K562 (cell line): ENCODE data around the gene SPRED3.

DNA sequence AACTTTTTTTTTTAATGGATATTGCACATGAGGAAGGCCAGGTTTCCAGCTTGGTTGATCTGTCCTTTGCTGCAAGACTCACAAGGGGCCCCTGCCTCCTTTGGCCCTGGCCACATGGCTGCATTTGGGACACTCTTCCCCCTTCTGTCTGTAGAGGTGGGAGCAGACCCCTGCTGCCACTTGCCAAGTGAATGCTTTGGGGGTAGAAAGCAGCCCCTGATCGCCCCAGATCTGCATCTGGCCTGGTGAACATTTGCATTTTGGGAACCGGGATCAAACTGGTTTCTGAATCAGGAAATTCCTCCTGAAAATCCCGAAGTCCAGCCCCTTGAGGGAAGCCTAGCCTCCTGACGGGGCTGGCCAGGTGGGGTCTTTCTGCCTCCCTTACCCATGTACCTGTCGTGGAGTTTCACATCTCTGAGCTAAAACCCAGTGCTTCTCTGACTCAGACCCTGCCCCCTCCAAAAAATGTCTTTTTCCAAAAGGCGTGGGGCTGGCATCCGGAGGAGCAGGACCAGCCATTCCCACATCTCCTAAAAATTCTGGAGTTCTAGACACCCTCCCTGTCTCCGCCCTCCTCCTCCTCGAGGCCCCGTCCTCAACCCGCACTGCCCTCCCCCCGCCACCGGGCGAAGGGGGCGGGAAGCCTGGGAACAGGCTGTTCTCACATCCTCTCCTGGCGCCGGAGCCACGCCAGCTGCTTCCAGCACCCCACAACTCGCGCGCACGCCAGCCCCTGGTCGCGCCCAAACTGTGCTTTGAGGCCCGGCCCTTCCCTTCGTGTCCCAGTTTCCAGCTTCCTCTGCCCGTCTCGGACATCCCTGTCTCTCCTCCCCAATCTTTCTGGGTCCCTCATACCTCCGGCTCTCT is 14.7 kb downstream of the DPF1 start:
- RAMPAGE, long total RNA = no peak
- RRBS = 51% methylated on average over 11 of the region's 29 CpGs
PRO-cap:
- standard = no peak
- CoPRO, capped RNA only, 2 experiments = no peak in any of the 2 experiments
- CoPRO, capped and uncapped RNA, 2 experiments = no peak in any of the 2 experiments
- CoPRO, uncapped RNA only, 2 experiments = no peak in any of the 2 experiments
CAGE:
- cytosol, long polyA plus RNA = no peak
- long polyA plus RNA = no peak
- nucleolus, long total RNA = no peak
- nucleus, long polyA plus RNA = no peak

DNA sequence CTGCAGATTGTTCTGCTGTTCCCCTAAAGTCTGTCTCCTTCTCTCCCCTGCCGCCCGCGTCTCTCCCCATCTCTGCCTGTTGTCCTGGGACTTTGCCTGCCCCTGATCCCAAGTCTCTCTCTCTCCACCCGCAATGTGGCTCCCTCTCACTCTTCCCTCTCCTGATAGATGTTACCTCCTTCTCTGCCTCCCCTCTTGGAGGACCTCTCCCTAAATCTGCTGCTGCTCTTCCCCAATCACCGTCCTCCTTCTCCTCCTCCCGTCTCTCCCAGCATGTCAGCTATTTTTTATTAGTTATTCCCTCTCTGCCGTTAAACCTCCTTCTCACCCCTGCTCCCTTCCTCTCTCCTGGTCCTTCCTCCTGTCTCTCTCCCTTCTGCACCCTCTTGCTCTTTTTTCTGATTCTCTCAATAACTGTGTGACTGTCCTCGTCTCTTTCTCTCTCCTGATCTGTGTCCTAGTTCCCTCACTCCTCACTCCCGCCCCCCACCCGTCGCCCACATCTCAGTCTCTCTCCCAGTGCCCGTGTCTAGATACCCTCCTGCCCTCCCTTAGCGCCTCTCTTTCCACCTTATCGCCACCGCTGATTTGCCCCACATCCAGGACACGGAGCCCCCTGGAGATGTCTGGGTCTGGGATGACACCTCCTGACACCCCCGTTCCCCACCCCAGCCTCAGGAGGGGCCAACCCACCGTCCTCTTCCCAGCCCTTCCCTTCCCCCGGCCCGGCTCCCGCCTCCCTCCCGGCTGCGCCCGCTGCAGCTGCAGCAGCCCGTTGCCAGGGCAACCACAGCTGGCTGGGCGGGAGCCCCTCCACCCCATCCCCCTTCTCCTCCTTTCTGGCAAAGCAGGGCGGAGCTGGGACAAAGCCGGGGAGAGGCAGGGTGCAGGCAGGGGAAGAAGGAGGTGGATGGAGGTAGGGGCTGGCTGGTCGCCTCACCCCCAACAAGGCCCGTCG is 13.7 kb downstream of the DPF1 start:
- RAMPAGE, long total RNA = no peak
- RRBS = 14% methylated on average over 4 of the region's 31 CpGs
PRO-cap:
- standard = no peak
- CoPRO, capped RNA only, 2 experiments = no peak in any of the 2 experiments
- CoPRO, capped and uncapped RNA, 2 experiments = no peak in any of the 2 experiments
- CoPRO, uncapped RNA only, 2 experiments = no peak in any of the 2 experiments
CAGE:
- cytosol, long polyA plus RNA = no peak
- long polyA plus RNA = no peak
- nucleolus, long total RNA = no peak
- nucleus, long polyA plus RNA = no peak

GRCh38 chr19:38211591-38212322 is 12.3 kb downstream of the DPF1 start:
- RAMPAGE, long total RNA = no peak
- RRBS = 50% methylated on average over 4 of the region's 28 CpGs
PRO-cap:
- standard = no peak
- CoPRO, capped RNA only, 2 experiments = no peak in any of the 2 experiments
- CoPRO, capped and uncapped RNA, 2 experiments = no peak in any of the 2 experiments
- CoPRO, uncapped RNA only, 2 experiments = no peak in any of the 2 experiments
CAGE:
- cytosol, long polyA plus RNA = no peak
- long polyA plus RNA = no peak
- nucleolus, long total RNA = no peak
- nucleus, long polyA plus RNA = no peak

DNA sequence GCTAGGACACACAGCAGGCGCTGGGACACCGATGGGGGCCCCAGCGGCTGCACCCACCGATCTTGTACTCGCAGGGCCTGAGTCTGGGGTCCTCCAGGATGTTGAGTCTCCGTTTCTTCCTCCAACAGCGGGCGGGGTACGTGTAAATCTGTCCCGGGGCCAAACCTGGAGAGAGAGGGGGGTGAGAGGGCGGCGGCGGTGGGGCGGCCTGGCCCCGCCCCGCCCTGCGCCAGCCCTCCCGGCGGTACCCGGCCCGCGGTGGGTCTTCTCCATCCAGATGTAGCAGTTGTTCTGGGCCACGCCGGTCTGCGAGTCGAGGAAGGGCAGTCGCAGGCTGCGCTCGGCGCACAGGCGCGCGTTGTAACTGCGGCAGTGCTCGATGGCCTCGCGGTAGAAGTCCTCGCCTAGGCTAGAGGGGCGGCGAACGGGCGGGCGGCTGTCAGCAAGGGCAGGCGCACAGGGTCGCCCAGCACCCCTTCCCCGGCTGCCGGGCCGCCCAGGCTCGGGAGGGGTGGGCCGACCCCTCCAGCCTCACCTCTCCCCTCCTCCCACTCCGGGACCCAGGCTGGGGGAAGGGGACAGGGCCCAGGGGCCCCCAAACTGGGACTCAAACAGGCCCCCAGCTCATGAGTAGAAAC is 1.6 kb downstream of the DPF1 start:
- RAMPAGE, long total RNA = no peak
- RRBS = 77% methylated on average over 15 of the region's 51 CpGs
PRO-cap:
- standard = no peak
- CoPRO, capped RNA only, 2 experiments = no peak in any of the 2 experiments
- CoPRO, capped and uncapped RNA, 2 experiments = no peak in any of the 2 experiments
- CoPRO, uncapped RNA only, 2 experiments = no peak in any of the 2 experiments
CAGE:
- cytosol, long polyA plus RNA = no peak
- long polyA plus RNA = no peak
- nucleolus, long total RNA = no peak
- nucleus, long polyA plus RNA = no peak

DNA sequence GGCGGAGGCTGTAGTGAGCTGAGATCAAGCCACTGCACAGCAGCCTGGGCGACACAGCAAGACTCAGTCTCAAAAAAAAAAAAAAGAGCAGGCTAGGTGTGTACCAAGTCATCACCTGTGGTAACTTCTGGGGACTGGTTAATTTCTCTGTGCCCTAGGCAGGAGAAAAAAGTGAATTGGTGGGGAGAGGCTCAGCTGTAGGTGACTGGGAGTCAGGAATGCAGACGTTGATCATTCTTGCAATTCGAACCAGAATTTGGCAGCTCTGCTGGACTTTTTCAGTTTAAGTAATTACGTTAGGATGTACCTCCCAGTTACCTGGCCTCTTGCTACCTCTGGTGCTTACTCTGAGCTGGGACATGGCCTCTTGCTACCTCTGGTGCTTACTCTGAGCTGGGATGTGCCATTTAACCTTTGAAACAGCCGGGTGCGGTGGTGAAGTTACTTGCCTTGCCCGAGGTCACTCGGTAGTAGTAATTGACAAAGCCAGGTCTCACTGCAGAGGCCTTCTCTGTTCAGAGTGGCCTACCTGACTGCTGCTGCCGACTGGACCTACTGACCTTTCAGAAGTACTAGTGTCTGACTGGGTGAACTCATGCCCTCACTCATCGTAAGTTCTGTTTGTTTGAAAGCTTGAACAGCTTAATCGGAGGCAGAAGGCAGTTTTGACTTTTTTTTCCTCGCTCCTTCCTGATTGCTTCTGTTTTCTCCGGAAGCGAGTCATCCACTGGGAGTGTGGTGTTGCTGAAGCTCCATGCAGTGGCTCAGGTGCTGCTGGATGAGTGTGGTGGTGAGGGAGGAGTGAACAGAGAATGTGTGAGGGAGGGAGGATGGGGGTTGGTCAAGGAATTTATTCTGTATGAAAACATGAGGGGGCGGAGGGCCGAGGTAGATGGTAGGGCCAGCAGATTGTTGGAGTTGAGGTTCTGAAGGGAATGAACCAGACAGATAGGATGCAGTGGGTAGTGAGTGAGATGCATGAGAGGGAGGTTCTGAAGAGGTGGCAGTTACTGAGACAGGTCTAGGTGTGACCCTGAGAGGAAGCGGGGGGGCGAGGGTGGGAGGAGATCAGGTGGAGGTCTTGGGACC is 2.6 kb downstream of the SPINT2 start:
- RAMPAGE, long total RNA = no peak
- RRBS = no CpG with 5 or more reads among the region's 19 CpGs
PRO-cap:
- standard = bidirectional peak, plus-strand start at position 868 of the sequence, minus-strand start at position 729 of the sequence
- CoPRO, capped RNA only, 2 experiments = no peak in any of the 2 experiments
- CoPRO, capped and uncapped RNA, 2 experiments = no peak in any of the 2 experiments
- CoPRO, uncapped RNA only, 2 experiments = no peak in any of the 2 experiments
CAGE:
- cytosol, long polyA plus RNA = no peak
- long polyA plus RNA = no peak
- nucleolus, long total RNA = no peak
- nucleus, long polyA plus RNA = no peak

GRCh38 chr19:38267694-38268532 is 3.5 kb downstream of the SPINT2 start:
- RAMPAGE, long total RNA = no peak
- RRBS = no CpG with 5 or more reads among the region's 13 CpGs
PRO-cap:
- standard = no peak
- CoPRO, capped RNA only, 2 experiments = no peak in any of the 2 experiments
- CoPRO, capped and uncapped RNA, 2 experiments = no peak in any of the 2 experiments
- CoPRO, uncapped RNA only, 2 experiments = no peak in any of the 2 experiments
CAGE:
- cytosol, long polyA plus RNA = no peak
- long polyA plus RNA = no peak
- nucleolus, long total RNA = no peak
- nucleus, long polyA plus RNA = no peak

- RAMPAGE, long total RNA = no peak
- RRBS = no CpG with 5 or more reads among the region's 7 CpGs
PRO-cap:
- standard = no peak
- CoPRO, capped RNA only, 2 experiments = no peak in any of the 2 experiments
- CoPRO, capped and uncapped RNA, 2 experiments = no peak in any of the 2 experiments
- CoPRO, uncapped RNA only, 2 experiments = no peak in any of the 2 experiments
CAGE:
- cytosol, long polyA plus RNA = no peak
- long polyA plus RNA = no peak
- nucleolus, long total RNA = no peak
- nucleus, long polyA plus RNA = no peak
Observed at GRCh38 chr19:38274803-38275181, 10.4 kb downstream of the SPINT2 start.

DNA sequence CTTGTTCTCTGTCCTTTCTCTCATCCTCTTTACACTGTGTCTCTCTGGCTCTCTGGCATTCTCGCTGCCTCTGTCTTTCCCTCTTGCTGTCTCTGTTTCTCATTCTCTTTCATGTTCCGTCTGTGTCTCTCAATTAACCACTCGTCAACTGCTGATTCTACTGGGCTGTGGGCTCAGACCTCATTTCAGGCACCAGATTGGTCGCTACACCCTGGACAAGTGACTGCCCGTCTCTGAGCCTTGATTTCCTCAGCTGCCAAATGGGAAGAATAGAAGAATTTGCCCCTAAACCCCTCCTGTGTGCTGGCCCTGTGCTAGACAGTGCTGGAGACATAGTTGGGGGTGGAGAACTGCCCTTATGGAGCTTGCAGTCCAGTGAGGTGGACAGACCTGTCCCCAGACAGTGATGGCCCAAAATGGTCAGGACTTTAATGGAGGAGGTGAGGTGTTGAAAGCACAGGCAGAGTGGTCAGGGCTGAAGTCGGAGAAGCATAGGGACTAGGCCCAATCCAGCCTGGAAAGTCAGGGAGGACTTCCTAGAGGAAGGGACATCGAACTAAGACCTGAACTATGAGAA is 7.9 kb upstream of the CATSPERG start:
- RAMPAGE, long total RNA = no peak
- RRBS = no CpG with 5 or more reads among the region's 7 CpGs
PRO-cap:
- standard = no peak
- CoPRO, capped RNA only, 2 experiments = no peak in any of the 2 experiments
- CoPRO, capped and uncapped RNA, 2 experiments = no peak in any of the 2 experiments
- CoPRO, uncapped RNA only, 2 experiments = no peak in any of the 2 experiments
CAGE:
- cytosol, long polyA plus RNA = no peak
- long polyA plus RNA = no peak
- nucleolus, long total RNA = no peak
- nucleus, long polyA plus RNA = no peak

- RAMPAGE, long total RNA = no peak
- RRBS = no CpG with 5 or more reads among the region's 5 CpGs
PRO-cap:
- standard = no peak
- CoPRO, capped RNA only, 2 experiments = no peak in any of the 2 experiments
- CoPRO, capped and uncapped RNA, 2 experiments = no peak in any of the 2 experiments
- CoPRO, uncapped RNA only, 2 experiments = no peak in any of the 2 experiments
CAGE:
- cytosol, long polyA plus RNA = no peak
- long polyA plus RNA = no peak
- nucleolus, long total RNA = no peak
- nucleus, long polyA plus RNA = no peak
Observed at GRCh38 chr19:38328196-38329035, 7.2 kb upstream of the CATSPERG start.

DNA sequence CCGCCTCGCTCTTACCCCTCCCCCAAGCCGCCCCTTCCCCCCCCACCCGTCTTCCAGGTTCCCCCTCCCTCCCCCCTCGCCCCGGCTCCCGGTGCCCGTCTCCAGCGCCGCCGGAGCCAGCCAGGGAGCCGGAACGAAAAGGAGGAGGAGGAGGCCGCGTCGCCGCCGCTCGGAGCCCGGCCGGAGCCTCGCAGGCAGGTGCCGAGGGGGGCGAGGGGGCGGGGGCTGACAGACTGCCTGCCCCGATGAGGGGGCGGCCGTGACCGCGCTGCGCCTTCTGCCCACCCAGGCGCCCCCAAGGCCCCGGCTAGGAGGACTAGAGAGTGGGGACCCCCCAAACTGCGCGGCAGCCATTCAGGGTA is at the start of gene SPRED3:
SPRED3 (plus strand) TSS at position 84 of the 362 bp plus-strand sequence.
- RAMPAGE, long total RNA = no peak
- RRBS = 6% methylated on average over 9 of the region's 35 CpGs
PRO-cap:
- standard = no peak
- CoPRO, capped RNA only, 2 experiments = no peak in any of the 2 experiments
- CoPRO, capped and uncapped RNA, 2 experiments = no peak in any of the 2 experiments
- CoPRO, uncapped RNA only, 2 experiments = no peak in any of the 2 experiments
CAGE:
- cytosol, long polyA plus RNA = no peak
- long polyA plus RNA = no peak
- nucleolus, long total RNA = no peak
- nucleus, long polyA plus RNA = no peak

- RAMPAGE, long total RNA = no peak
- RRBS = no CpG with 5 or more reads among the region's 19 CpGs
PRO-cap:
- standard = no peak
- CoPRO, capped RNA only, 2 experiments = no peak in any of the 2 experiments
- CoPRO, capped and uncapped RNA, 2 experiments = no peak in any of the 2 experiments
- CoPRO, uncapped RNA only, 2 experiments = peak in 2 of 2 experiments; most common plus-strand start chr19:38631557 (in 2)
CAGE:
- cytosol, long polyA plus RNA = no peak
- long polyA plus RNA = no peak
- nucleolus, long total RNA = no peak
- nucleus, long polyA plus RNA = no peak
Observed at GRCh38 chr19:38631301-38632199, 12.6 kb downstream of the EIF3K start.

DNA sequence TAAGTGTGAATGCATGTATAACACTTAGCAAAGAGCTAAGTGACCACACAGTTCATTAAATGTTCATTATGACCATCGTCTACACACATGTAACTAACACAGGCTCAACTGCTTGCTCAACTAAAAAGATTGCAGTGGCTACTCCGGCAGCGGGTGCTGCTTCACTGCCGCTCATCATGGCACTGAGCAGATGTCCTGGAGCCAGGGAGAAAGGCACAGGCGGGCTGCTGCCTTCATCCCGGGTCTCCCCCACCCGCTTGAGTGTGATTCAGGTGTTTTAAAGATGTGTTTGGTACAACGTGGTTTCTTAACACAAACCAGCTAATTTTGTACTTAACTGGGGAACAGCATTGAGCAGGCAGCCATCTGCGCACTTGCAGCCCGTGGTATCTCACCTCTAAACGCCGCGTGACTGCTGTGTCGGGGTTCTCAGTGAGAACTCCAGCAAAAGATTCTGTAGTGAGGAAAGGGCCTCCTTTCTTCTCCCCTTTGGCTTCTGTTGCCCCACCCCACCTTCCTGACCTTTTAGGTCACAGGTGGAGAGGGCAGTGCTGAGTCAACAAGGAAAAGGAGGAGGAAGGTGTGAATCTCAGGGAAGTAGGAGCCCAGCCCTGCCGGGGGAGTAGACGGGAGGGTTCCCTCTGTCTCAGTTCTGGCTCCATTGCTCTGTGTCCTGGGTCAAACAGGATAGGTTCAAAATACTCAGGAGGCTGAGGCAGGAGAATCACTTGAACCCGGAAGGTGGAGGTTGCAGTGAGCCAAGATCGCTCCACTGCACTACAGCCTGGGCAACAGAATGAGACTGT is 11.6 kb upstream of the ACTN4 start:
- RAMPAGE, long total RNA = no peak
- RRBS = 92% methylated on average over 5 of the region's 18 CpGs
PRO-cap:
- standard = no peak
- CoPRO, capped RNA only, 2 experiments = no peak in any of the 2 experiments
- CoPRO, capped and uncapped RNA, 2 experiments = peak in 1 of 2 experiments; most common plus-strand start position 401 of the sequence (in 1)
- CoPRO, uncapped RNA only, 2 experiments = peak in 2 of 2 experiments; most common plus-strand start position 119 of the sequence (in 1)
CAGE:
- cytosol, long polyA plus RNA = no peak
- long polyA plus RNA = no peak
- nucleolus, long total RNA = no peak
- nucleus, long polyA plus RNA = no peak

DNA sequence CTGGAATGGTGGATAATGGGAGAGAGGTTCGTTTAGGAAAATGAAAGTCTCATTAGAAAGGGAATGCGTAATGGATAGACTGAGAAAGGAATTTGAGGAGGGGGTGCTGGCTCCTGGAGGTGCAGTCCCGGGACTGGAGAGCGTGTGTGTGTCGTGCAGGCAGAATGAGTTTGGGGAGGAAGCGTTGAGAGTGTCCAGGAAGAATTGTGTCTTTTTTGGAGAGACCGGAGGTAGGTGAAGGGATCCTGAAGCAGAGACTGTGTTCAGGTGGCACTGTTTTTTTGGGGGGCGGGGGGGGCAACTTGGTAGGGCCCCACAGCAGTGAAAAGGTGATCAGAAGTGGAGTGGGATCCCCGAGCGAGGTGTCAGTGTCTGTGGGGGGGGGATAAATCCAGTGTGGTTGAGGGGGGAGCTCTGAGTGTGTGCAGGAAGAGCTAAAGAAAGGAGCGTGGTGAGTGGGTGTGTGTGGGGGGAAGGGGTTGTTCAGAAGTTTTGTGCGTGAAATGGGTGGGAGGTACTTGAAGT is 1.5 kb downstream of the ACTN4 start:
- RAMPAGE, long total RNA = no peak
- RRBS = 0% methylated on average over 3 of the region's 12 CpGs
PRO-cap:
- standard = no peak
- CoPRO, capped RNA only, 2 experiments = no peak in any of the 2 experiments
- CoPRO, capped and uncapped RNA, 2 experiments = no peak in any of the 2 experiments
- CoPRO, uncapped RNA only, 2 experiments = no peak in any of the 2 experiments
CAGE:
- cytosol, long polyA plus RNA = no peak
- long polyA plus RNA = no peak
- nucleolus, long total RNA = no peak
- nucleus, long polyA plus RNA = no peak

DNA sequence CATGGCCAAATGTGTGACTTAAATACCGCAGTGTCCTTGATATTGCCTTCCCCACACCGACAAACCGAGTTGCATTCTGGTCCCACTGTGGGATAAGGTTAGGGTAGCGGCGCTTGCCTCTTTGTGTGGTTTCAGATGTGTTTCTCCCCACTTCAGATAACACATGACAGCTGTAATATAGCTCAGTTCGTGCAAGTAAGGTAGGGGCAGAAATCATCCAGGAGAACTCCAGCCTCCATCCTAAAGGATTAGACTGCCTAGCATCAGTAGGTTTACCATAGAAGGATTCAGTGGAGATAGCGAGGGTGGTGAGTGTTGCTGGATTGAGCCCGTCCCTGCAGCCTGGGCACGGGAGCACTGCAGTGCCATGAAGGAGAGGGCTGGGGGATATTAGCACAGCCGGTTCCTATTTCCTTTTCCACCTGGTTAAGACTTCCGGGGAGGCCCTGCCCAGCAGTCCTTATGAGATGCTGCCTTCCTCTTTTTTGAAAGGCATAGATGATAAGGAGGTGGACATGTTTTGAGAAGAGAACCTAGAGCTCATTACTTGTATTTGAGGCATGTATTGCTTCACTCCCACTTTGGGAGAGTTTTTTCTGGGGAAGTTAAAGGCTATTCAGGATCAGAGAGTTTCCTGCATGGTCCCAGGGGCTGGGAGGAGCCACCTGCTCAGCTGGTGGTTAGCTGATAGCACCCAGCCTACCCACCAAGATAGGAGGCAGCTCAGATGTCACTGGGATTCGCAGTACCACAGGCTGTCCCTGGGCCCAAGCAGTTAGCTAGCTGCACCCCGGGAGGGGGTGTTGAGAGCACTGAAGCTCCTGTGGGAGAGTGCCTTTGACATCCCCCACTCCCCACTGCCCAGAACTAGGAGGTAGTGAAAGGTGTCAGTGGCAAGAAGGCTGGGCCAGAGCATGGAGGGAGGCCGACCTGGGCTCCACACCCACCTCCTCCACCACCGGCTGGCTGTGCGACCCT is 17.2 kb downstream of the ACTN4 start:
- RAMPAGE, long total RNA = no peak
- RRBS = no CpG with 5 or more reads among the region's 16 CpGs
PRO-cap:
- standard = no peak
- CoPRO, capped RNA only, 2 experiments = no peak in any of the 2 experiments
- CoPRO, capped and uncapped RNA, 2 experiments = no peak in any of the 2 experiments
- CoPRO, uncapped RNA only, 2 experiments = no peak in any of the 2 experiments
CAGE:
- cytosol, long polyA plus RNA = no peak
- long polyA plus RNA = no peak
- nucleolus, long total RNA = no peak
- nucleus, long polyA plus RNA = no peak

GRCh38 chr19:38695167-38695850 is 47.9 kb downstream of the ACTN4 start:
- RAMPAGE, long total RNA = no peak
- RRBS = no CpG with 5 or more reads among the region's 13 CpGs
PRO-cap:
- standard = no peak
- CoPRO, capped RNA only, 2 experiments = no peak in any of the 2 experiments
- CoPRO, capped and uncapped RNA, 2 experiments = no peak in any of the 2 experiments
- CoPRO, uncapped RNA only, 2 experiments = peak in 1 of 2 experiments; most common plus-strand start chr19:38695741 (in 1)
CAGE:
- cytosol, long polyA plus RNA = no peak
- long polyA plus RNA = no peak
- nucleolus, long total RNA = no peak
- nucleus, long polyA plus RNA = no peak

GRCh38 chr19:38727583-38727810 is 16.8 kb downstream of the CAPN12 start:
- RAMPAGE, long total RNA = no peak
- RRBS = no CpG with 5 or more reads among the region's 7 CpGs
PRO-cap:
- standard = no peak
- CoPRO, capped RNA only, 2 experiments = no peak in any of the 2 experiments
- CoPRO, capped and uncapped RNA, 2 experiments = no peak in any of the 2 experiments
- CoPRO, uncapped RNA only, 2 experiments = no peak in any of the 2 experiments
CAGE:
- cytosol, long polyA plus RNA = no peak
- long polyA plus RNA = no peak
- nucleolus, long total RNA = no peak
- nucleus, long polyA plus RNA = no peak

- RAMPAGE, long total RNA = no peak
- RRBS = no CpG with 5 or more reads among the region's 16 CpGs
PRO-cap:
- standard = no peak
- CoPRO, capped RNA only, 2 experiments = no peak in any of the 2 experiments
- CoPRO, capped and uncapped RNA, 2 experiments = no peak in any of the 2 experiments
- CoPRO, uncapped RNA only, 2 experiments = no peak in any of the 2 experiments
CAGE:
- cytosol, long polyA plus RNA = no peak
- long polyA plus RNA = no peak
- nucleolus, long total RNA = no peak
- nucleus, long polyA plus RNA = no peak
Observed at GRCh38 chr19:38752691-38753669, 8.7 kb upstream of the CAPN12 start.